Measurements from ENCODE around the genes DGKQ and FGFRL1.

- RRBS, result no CpG with 5 or more reads among the region's 7 CpGs
Measured at GRCh38 chr4:451781-452465, 47.0 kb downstream of the ZNF721 start.

DNA sequence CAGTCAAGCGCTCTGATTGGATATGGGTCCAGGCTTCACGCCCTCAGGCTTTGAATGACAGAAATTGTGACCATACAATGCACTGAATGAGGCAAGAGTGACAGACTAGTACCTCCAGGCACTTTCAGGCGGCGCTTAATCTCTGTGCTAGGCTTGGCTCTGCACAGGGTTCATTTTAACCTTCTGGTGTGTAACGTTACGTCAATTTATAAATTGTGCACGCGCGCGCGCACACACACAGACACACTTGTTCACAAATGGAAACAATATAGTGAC lies 24.8 kb downstream of the ZNF721 start:
- RRBS, result no CpG with 5 or more reads among the region's 11 CpGs

DNA sequence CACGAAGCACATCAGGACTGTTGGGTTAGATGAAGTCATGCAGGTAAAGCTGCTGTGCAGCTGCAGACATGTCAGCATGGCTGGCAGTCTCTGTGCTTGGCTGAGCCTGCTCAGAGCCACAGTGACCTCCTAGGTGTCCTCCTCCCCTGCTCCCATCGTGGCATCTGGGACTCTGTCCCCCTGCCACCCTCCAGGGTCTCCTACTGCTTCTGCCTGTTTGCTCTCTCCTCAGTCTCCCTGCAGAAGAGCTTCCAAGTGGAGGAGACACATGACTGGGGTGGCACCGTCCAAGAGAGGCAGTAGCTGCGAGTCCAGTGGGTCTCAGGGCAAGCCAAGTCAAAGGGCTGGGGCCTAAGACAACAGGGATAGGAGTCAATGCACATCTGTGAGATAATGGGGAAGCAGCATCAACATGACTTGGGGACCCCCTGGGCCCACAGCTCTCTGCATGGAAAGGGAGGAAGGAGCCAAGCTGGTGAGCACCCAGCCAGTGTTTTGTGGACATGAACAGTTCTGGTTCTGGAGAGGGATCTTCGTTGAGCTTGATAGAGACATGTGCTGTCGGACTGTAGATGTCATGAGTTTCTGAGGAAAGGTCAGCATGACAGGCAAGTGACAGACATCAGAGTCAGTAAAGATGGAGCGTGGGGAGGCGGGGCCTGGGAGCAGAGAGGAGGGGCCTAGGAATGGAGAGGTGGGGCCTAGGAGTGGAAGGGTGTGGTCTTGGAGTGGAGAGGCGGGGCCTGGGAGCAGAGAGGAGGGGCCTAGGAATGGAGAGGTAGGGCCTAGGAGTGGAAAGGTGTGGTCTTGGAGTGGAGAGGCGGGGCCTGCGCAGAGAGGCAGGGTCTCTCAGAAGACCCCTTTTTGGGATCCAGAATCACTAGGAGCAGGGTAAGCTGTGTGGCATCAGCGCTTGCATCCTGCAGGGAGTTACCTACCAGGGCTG lies 33.5 kb downstream of the PIGG start:
- RRBS, result no CpG with 5 or more reads among the region's 12 CpGs

GRCh38 chr4:679658-680069 lies 5.3 kb downstream of the MYL5 start:
- RRBS, result no CpG with 5 or more reads among the region's 11 CpGs

DNA sequence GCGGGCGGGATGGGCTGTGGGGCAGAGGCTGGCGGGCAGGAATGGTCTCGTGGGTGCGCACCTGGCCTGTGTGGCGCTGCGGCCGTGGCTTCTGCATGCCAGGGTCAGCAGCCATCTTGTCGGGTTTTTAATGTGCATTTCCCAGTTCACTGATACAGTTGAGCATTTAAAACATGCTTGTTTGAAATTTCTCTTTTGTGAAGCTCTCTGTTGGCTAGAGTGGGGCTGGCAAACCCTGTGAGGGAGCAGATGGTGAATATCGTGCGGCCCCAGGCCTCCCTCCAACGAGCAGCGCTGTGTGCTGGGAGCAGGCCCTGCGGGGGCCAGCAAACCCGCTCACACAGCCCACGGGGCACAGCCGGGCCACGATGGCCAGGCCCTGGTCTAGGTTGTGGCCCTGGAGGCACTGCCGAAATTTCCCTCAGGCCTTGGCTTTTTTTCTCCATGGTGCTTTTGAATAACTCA lies 20.5 kb downstream of the PCGF3 start:
- RRBS, result no CpG with 5 or more reads among the region's 19 CpGs

DNA sequence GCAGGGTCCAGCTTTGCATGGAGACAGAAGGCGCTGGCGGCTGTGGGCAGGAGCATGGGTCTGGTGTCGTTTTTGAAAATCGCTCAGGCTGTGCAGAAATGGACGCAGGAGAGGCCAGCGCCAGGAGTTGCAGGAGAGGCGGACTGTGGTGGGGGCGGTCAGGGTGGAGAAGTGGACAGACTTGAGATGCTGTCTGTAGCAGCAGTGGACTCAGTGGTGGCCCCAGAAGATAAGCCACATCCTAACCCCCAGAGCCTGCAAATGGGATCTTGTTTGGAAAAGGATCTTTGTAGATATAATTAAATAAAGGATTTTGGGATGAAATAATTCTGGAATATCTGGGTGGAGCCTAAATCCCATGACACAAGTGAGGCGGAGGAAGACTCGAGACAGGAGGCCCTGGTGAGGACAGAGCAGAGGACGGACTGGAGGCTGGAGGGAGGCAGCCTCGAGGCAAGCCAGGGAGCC lies 56.3 kb downstream of the PCGF3 start:
- RRBS, result no CpG with 5 or more reads among the region's 12 CpGs

GRCh38 chr4:769748-770568 lies 56.0 kb downstream of the CPLX1 start:
- RRBS, result no CpG with 5 or more reads among the region's 13 CpGs

GRCh38 chr4:818856-819300 lies 7.1 kb downstream of the CPLX1 start:
- RRBS, result 31% methylated on average over 2 of the region's 15 CpGs

DNA sequence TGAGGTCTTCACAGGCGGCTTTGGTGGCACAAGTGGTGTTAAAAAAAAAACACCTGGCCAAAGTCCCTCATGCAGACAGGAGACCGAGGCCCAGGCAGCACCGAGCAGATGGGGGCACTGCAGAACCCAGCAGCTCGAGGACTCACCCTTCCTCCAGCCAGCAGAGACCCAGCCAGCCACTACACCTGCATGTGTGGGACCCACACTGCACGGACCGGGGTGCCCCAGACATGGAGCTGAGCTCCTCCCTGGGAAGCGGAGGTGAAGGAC lies 42.8 kb downstream of the GAK start:
- RRBS, result no CpG with 5 or more reads among the region's 7 CpGs

- RRBS, result 96% methylated on average over 4 of the region's 18 CpGs
Measured at GRCh38 chr4:906633-907184, 25.4 kb downstream of the GAK start.

DNA sequence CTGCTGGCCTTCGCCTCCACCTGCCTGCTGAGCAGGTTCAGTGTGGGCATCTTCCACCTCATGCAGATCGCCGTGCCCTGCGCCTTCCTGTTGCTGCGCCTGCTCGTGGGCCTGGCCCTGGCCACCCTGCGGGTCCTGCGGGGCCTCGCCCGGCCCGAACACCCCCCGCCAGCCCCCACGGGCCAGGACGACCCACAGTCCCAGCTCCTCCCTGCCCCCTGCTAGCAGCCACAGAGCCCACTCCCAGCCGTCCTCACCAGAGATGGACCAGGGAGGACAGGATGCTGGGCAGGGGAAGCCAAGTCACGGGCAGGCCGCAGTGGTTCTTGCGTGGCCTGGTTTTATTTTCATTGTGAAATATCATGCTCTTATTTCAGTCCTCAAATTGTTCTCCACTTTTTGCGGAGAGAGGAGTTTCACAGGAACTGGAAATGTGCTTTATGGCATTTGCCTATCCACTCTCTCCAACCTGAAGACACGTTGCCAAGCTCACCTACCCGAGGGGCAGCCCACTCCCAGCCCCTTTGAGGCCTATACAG lies 15.0 kb downstream of the DGKQ start:
- RRBS, result no CpG with 5 or more reads among the region's 21 CpGs

DNA sequence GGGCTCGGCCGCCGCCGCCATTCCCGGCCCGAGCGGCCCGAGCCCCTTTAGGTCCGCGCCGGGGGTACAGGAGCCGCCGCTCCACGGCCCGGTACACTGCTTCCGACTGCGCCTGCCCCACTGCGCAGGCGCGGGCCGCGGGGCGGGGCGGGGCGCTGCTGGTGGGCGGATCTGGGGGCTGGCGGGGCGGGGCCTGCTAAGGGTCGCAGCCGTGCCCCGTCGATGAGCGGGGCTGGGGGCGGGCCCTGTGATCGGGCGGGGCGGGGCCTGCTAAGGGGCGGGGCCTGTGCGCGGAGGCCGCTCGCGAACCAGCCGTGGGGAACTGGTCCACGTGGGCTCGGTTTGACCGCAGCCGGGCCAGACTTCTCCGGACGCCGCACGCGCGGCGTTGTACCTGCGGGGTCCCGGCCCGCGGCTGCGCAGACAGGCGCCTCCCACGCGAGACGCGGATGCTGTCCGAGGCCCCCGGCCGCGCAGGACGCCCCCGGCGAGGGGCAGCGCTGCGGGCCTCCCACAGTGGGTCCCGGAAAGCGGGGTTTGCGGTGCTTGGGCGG lies at the start of gene DGKQ:
TSS of gene DGKQ (minus strand) at position 108 of the 554 bp plus-strand sequence.
- RRBS, result 7% methylated on average over 32 of the region's 78 CpGs

DNA sequence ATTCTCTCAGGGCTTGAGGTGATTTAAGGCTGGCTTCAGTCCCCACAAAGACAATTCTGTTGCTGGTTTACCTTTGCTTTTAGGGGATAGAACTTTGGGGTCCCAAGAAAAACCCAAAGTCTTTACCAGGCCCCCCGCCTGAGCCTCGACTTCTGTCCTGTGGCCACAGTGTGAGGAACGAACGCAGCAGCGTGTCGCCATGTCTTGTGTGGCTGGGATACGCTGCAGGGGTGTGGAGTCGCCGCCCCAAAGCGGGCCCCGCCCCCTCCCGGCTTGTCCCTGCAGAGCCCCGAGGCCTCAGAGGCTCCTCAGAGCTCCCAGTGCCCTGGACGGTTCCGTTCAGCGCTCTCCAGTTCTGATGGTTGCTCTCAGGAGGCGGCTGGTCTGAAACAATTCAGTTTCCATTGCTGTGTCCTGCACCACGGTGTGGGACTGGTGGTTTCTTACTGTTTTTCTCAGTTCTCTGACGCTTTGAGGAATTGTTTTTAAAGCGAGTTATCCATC lies 1.7 kb upstream of the IDUA start:
- RRBS, result no CpG with 5 or more reads among the region's 20 CpGs

- RRBS, result 2% methylated on average over 82 of the region's 124 CpGs
Measured at GRCh38 chr4:1011073-1011870, at the start of gene FGFRL1. Gene FGFRL1, plus strand, starts transcription at chr4:1011626.

DNA sequence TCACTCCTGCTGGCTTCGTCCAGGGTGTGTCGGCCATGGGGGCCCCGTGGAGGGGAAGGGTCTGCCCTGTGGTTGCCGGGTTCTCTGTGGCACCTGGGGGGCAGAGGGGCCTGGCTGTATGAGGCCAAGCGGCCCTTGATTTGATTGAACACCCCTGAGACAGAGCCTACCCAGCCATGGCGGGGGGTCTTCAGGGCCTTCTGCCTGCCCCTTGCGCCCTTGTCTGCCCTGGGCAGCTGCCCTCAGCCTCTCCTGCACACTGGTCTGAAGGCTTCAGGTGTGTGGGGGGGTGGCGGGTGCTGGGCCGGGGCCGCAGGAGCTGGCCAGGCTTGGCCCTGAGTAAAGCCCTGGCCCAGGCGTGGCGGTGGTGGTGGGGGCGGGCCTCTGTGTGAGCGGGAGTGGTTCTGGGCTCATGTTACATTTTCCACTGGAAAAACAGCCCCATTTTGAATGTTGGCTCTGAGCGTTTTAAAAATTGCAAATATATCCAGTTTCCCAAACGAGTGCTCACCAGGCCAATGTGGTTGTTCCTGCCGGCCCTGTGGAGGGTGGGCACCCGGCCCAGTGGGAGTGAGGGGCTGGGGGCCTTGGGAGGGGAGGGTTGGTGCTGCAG lies 28.0 kb downstream of the FGFRL1 start:
- RRBS, result no CpG with 5 or more reads among the region's 18 CpGs

GRCh38 chr4:1041140-1042291 lies 30.1 kb downstream of the FGFRL1 start:
- RRBS, result 10% methylated on average over 9 of the region's 44 CpGs

DNA sequence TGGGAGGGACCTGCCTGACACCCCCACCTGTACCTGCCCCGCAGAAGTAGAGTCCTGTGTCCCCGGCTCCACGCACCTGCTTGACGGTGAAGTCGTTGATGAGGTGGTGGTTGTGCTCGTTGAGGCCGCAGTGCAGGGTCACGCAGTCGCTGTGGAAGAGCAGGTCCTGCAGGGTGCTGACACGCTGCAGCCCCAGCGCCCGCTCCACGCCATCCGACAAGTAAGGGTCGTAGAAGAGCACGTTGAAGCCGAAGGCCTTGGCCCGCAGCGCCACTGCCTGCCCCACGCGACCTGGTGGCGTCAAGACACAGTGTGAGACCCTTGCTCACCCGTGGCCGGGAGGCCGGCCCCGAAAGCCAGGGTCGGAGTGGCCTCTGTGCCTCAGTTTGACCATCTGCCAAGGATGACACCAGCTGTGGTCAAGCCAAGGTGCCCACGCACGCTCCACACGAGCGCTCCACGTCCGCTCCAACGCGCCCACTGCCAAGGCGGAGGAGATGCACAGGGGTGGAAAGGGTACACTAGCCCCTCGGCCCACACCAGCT lies 32.9 kb downstream of the CTBP1 start:
- RRBS, result no CpG with 5 or more reads among the region's 37 CpGs

- RRBS, result no CpG with 5 or more reads among the region's 38 CpGs
Measured at GRCh38 chr4:1222135-1223050, 26.5 kb downstream of the CTBP1 start.

DNA sequence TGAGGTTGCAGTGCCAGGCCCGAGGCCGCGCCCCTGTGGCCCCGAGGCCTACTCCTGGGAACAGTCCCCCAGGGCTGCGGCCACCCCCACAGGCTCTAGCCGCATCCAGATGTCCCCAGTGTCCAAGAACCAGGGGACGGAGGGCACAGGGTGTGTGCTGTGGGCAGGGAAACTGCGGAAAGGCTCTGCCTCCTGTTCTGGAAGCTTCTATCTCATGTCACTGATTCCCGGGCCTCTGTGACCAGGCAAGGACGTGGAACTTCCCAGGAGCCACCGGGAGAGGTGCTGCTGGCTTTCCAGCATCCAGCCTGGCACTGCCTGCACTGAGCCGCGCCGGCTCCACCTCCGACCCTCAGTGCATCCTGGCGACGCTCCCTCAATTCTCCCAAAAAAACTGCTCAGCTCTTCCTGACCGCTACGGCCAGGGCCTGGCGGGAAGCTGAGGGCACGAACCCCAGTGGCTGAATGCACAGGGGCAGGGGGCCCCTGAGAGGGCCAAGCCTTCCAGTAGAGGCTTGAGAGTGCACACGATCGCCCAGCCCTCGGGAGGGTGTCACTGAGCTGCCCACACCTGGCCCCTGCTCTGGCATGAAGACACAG lies 7.1 kb downstream of the CTBP1 start:
- RRBS, result 73% methylated on average over 6 of the region's 24 CpGs

DNA sequence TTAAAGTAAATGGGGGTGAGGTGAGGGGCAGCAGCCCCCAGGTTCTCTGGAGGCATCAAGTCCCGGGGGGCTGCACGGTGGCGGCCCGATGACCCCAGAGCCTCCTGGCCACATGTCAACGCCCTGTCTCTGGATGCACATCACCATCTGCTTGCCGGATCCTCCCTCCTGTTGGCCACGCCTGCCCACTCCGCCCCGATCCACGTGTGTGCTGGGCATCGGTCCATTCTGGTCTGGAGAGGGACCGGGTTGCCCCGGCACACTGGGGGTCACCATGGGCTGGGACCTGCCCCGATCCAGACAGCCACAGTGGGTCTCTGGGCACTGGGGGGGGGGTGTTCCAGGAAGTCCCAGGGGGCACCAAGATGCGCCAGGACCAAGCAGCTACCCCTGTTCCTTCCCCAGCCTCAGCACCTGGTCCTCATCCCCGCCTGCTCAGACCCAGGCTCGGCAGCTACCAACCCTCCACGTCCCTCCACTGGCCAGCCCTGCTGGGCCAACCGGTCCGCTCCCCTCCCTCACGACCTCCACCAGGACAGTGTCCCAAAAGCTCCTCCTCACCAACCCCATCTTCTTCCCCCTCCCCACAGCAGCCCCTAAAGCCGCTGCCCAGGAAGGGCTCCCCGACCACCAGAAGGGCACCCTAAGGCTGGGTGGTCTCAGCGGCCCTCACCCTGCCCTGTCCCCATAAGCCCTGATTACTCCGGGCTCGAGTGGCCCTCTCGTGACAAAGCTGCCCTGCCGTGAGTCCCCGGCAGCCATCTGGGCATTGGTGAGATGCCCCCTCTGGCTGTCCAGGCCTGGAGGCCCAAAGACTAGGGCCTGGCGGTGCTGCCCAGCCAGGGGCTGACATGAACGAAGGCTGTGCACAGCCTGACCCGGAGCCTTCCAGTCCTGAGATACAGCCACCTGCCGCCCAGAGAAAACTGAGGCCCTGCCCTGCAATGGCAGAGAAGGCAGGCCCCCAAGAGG lies 4.6 kb downstream of the CTBP1 start:
- RRBS, result 57% methylated on average over 13 of the region's 33 CpGs

Data from hTERT-HM (cell line).